ENCODE results near the genes IL17RA, TMEM121B and GGTLC3.

- RRBS = no CpG with 5 or more reads among the region's 17 CpGs
These were observed 69.1 kb upstream of the CCT8L2 start for GRCh38 chr22:16661437-16662347.

DNA sequence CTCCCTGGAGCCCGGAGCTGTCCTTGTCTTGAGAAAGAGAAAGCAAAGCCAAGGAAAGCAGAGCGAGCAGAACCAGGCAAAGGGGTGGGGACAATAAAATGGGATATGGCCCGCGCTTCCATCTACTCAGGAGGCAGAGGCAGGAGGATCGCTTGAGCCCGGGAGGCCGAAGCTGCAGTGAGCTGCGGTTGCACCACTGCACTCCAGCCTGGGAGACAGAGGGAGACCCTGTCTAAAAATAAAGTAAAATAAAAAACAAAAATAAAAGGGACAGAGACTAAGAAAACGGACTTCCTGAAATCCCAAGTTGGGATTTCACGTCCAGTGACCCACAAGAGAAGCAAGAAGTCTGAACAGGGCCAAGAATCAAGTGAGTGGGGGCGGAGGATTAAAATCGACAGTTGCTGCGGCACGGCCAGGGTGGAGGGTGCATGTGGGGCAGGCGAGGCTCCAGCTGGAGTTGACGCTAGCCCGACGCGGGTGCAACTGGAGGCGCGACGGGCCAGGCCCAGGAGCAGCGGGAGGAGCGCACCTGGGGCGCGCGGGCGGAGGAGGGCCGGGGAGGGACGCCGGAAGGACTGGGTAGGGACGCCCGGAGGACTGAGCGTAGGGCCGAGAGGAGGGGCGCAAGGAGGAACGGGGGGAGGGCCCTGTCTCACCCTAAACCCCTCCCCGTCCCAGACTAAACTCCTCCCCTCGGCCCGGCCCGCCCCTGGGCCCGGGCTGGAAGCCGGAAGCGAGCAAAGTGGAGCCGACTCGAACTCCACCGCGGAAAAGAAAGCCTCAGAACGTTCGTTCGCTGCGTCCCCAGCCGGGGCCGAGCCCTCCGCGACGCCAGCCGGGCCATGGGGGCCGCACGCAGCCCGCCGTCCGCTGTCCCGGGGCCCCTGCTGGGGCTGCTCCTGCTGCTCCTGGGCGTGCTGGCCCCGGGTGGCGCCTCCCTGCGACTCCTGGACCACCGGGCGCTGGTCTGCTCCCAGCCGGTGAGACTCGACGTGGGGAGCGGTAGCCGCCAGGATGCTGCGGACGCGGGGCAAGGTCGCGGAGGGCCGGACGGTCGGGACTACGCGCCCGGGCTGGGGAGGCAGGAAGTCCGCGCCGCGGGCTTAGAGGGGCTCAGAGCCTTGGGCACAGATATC, at the start of gene IL17RA:
Gene IL17RA, plus strand, starts transcription at position 754 of the 1,139 bp plus-strand sequence.
- RRBS = under 1% methylated on average over 33 of the region's 90 CpGs

- RRBS = no CpG with 5 or more reads among the region's 13 CpGs
These were observed 9.8 kb downstream of the TMEM121B start for GRCh38 chr22:17111150-17111978.

- RRBS = 95% methylated on average over 31 of the region's 137 CpGs
These were observed at the start of gene TMEM121B for GRCh38 chr22:17120714-17122080. TMEM121B (minus strand) TSS chr22:17121360.

DNA sequence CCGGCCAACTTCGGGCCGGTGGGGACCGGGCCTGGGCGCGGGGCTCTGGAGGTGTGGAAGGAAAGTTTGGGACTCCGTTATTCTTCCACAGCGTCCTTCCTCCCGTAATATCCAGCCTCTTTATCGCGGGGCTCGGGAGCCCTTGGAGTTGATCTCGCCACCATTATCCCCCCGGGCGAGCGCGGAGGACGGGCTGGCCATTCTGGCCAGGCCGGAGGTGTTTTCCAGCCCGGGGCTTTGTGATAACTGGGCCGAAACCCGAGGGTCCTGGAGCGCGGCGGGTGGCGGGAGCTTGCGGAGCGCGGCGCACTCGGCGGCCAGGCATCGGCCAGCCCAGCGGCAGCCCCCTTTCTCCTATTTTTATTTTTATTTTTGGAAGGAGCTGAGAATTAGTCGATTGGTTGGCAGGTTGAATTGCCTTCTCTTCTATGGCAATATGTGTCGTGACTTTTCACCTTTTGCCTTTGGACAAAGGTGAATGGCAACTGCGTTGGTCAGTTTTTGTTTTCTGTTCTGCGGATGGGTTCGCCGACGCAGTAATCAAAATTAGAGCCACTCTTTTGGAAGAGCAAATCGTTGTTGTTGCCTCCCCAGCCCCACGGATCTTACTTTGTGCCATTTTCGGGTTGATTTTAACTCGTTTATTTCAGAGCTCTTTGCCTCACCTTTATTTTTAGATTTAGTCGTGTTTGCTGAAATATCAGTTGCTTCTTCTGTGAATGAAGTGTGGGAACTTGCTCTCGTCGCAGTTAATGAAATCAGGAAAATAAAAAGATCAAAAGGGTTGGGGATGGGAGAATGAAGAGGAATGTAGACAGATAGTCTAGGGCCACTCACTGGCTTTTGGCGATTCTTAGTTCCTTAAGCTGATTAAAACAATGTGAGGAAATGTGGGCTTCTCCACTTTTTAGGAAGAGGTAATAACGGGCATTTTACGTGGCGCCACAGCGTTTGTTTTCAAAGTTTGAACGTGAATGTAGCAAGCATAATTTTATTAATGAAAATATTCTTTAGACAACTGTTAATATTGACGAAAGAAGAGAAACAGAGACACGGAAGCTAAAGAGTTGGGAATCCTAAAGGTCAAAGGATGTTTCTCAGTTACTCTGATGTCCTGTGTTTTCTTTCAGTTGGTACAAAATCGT, 1.6 kb downstream of the CECR2 start:
- RRBS = 42% methylated on average over 6 of the region's 57 CpGs

DNA sequence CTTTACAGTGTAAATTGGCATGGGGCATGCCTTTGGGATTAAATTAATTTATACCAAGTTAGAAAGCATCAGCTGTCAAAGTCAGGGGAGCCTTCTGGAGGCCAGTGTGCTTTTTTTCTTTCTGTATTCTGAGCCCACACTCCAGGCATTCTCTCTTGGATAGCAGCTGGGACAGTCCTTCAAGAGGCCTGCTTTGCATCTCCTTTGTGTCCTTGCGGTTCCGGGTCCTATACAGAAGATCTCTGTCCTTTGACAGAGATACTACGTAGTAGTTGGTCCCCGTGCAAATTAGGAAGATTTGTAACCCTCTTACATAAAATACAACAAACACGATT, 91.1 kb upstream of the SLC25A18 start:
- RRBS = no CpG with 5 or more reads among the region's 5 CpGs

GRCh38 chr22:17637875-17638136, 751 bp upstream of the BCL2L13 start:
- RRBS = no CpG with 5 or more reads among the region's 4 CpGs

DNA sequence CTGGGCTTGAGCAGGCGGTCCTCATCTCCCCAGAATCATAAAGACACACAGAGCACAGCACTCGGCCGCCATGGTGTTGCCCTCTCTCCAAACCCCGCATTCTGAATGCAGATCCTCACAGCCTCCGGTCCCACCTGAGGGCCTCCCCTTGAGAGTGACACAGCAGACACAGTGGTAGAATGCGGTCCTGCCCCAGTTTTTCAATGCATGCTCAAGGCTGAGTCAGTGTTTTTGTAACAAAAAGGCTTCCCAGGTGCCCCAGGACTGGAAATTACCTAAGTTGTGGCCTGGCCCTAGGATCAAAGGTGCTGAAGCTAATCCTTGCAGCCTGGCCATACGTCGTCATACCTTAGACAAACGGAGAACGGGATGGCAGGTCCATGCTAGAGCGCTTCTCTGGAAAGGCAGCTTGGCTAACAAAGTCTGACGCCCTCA, 30.4 kb upstream of the BID start:
- RRBS = no CpG with 5 or more reads among the region's 12 CpGs

DNA sequence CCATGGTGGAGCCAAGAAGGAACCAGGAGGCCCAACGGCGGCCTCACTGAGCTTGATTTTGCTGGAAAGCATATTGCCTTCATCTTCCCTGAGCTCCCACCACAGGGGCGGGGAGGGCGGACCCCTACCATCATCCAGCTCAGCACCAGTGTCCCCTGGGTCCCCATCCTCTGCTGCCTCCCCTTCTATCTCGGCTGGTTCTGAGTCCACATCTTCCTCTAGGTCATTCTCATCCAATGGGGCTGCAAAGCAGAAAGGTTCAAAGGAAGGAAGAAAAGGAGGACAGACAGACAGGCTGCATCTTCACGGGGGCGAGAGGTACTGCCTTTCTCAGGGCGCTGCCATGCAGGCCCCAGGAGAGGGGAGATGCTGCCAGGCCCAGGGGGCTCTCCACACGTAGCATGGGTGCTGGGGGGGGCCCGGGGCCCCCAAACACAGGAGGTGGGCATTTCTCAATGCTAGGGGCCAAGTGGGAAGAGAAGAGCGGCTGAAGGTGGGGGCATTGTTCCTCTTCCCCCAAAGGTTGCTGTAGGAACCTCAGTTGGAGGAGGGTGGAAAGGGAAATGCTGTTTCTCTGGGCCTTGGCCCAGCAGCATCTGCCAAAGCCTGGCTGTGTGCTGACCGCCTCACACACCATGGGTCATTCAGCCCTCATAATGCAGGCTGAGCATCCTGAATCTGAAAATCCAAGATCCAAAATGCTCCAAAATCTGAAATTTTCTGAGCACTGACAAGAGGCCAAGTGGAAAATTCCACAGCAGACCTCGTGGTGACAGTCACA, 48.7 kb upstream of the BID start:
- RRBS = no CpG with 5 or more reads among the region's 13 CpGs

DNA sequence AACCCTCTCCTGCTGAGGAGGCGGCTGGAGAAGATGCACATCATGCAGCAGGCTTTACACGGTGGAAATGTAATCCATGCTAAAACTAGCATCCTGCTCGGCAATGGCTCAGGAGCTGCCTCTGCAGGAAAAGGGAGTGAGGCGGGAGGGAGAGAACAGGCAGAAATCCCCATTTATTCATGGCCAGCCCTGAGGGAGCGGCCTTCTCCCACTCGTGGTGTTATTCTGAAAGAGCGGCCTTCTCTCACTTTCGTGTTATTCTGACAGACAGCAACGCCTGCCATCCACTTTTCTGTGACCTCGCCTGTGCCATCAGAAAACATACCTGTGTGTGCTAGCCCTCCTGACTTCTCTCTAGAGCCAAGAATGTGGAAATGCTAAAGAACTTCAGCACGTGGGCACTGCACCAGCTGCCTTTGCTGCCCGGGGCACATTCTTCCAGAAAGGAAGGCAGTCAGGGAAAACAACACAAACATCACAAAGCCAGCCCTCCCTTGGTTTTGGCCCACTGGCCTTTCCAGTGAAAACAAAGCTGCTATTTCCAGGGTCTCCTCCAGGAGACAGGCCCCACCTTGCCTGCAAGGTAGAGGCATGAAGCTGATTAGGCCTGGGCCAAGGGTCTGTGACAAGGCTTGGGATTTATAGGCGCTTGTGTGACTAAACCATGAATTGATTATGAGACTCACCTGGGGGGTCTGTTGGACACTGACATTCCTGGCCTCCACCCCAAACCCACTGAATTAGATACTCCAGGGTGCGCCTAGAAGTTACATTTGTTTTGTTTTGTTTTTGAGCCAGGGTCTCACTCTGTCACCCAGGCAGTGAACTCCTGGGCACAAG, 63.0 kb upstream of the BID start:
- RRBS = no CpG with 5 or more reads among the region's 14 CpGs

- RRBS = 100% methylated on average over 3 of the region's 12 CpGs
These were observed 64.1 kb upstream of the BID start for GRCh38 chr22:17838331-17838890.

- RRBS = no CpG with 5 or more reads among the region's 5 CpGs
These were observed 71.5 kb upstream of the BID start for GRCh38 chr22:17845615-17846254.

DNA sequence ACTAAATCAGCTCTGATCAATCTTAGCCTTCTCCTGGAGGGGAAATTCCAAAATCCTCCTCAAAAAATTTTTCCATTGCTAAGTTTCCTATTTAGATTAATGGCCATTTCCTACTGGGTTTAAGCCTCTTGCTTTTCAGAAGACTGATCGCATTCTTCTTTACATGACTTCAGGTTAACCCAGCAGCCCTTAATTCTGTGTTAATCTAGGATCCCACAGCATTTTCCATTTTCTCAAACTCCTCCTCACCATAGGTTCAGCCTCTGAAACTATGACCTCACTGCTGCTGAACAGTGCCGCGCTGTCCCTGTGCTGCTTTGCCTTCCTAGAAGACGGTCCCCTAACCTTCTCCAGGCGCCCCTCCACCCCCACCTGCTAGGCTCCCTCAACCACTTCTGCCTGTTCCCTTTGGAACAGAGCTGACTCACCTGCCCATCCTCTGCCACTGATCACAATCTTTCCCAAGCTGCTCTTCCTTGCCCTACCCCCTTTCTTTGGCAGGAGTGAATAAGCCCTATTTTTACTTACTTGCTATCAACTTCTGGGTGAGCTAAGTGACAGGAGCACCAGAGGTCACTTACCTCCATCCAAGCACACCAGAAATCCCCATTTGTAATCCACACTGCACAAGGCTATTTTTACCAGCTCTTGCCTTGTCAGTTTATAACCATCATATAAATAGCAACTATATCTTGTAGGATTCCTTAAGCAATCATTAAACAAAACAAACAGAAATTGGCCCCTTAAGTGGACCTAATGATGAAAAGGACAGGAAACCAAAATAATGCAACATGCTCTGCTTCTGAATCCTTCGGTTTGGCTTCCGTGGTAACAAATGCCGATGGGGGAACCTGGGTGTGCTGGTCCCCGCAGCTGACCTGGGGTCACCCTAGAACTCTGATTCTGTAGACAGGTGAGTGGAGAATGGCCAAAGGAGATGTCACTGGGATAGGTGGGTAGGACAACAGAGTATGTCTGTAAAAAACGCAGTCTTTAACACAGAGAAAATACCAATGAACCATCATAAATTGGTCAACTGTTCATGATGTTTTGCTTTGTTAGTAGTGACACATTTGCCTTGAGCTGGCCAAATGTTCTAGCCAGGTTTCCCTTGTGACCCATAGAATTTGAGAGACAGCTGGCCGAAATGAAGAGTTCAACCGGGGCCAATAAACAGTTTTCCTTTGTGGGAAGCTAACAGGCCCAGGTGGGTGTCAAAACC, 116.1 kb upstream of the BID start:
- RRBS = no CpG with 5 or more reads among the region's 12 CpGs

GRCh38 chr22:17895228-17895839, 121.1 kb upstream of the BID start:
- RRBS = no CpG with 5 or more reads among the region's 13 CpGs

DNA sequence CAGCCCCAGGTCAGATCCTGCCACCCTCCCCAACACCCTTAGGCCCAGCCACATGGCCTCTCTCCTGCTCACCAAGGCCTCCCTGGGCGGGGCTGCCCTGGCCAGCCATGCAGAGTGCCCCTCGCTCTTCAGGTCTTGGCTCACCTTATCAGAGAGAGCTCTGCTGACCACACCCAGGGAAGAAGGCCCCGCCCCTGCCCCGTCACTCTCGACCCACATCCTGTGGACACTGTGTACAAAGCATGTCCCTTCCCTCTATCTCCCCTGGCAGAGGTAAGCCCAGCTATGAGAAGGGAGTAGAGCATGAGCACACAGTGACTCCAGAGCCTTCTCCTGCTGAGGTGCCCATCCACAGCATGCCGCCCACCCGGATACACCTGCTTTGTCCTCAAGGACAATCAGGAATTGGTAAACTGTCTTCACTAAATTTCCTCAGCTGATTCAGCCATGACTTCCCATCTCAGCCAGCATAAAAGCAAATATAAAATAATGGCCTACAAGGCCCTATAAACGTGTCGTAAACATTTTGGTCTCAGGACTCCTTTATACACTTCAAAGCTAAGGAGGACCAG, 106.6 kb downstream of the MICAL3 start:
- RRBS = no CpG with 5 or more reads among the region's 9 CpGs

GRCh38 chr22:17952277-17952601, 72.1 kb downstream of the MICAL3 start:
- RRBS = no CpG with 5 or more reads among the region's 5 CpGs

GRCh38 chr22:17980547-17981223, 43.7 kb downstream of the MICAL3 start:
- RRBS = no CpG with 5 or more reads among the region's 14 CpGs

DNA sequence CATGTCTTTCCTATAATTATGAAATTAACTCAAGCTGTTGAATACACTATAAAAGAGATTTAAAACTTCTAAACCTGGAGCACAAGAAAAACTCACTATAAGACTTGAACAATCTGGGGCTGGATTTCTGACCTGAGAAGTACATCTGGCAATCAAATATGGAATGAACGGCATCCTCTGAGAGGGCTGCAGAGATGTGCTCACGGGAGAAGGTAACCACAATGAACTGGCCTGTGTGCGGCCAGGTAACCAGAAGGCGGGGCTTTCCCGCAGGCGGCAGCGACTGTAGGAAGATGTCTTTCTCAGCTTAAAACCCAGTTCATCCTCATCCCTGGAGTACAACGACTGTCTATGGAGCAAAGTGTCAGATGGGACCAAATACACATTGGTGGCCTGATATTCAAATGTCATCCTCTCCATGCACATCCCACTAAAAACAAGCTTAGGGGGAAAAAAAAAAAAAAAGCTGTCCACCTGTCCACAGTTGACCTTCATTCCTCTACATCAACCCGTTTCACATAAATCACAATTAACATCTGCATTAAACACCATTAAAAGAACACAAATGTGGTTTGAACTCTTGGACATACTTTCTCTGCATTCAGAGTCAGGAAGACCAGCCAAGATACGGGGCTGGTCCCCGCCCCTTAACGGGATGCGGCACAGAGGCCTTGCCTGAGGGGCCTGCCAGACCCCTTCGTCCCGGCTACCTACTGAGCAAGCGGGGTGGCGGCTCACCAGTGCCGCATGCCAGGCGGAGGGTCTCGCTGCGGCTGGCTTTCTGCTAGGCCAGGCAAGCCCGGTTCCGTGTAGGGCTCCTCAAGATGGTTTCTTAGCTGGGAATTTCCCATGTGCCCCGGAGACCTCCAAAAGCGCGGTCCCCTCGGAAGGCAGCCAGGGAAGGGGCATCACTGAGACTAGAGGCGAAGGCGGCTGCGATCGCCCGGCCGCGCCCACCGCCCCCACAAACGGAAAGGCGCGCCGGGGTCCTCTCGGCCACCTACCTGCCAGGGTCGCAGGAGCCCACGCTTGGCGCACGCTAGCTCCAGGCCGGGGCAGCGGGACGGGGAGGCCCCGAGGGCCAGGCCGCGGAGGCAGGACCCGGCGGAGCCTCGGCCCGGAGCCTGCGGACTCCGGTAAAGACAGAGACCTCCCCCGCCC, 24.2 kb downstream of the MICAL3 start:
- RRBS = 3% methylated on average over 36 of the region's 57 CpGs

DNA sequence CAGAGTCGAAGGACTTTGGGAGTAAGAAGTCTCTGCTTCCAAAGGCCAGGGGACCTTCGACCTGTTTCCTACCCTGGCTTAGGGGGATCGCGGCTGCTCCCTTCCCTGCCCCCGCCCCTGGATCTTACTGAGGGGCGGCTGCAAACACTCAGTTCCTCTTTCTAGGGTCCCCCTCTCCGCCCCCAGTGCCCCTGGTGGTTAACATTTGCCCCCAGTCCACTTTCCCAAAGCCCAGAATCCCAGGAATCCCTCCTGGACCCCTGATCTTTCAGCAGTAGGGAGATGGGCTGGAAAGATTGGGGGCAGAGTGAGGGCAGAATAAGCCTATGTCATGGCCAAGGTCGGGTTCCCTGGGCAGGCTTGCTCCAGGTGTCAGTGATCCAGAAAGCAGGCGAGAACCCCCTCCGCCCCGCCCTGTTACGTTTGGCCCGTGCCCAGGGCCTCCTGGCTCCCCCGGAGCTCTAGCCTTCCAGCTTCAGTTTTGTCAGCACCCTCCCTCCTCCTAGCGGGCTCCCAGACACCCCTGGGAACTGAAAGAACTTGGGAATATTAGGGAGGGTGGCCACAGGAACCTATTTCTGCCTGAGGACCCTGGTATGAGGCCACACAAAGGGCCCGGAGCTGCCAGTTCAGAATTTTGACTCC, 976 bp downstream of the TUBA8 start:
- RRBS = no CpG with 5 or more reads among the region's 16 CpGs

GRCh38 chr22:18517940-18518285, at the start of gene GGTLC3:
GGTLC3 (minus strand) TSS chr22:18518161.
- RRBS = no CpG with 5 or more reads among the region's 5 CpGs

Measured in HCT116 (cell line).